PC-3 (cell line): ENCODE measurements around the gene CALM1.

GRCh38 chr14:90381954-90382600, 14.8 kb upstream of the CALM1 start:
- RAMPAGE, long total RNA = no peak

DNA sequence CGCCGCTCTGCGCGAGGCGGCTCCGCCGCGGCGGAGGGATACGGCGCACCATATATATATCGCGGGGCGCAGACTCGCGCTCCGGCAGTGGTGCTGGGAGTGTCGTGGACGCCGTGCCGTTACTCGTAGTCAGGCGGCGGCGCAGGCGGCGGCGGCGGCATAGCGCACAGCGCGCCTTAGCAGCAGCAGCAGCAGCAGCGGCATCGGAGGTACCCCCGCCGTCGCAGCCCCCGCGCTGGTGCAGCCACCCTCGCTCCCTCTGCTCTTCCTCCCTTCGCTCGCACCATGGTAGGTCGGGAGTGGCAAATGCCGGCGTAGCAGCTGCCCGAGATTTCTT, at the start of gene CALM1:
Gene CALM1 (plus strand): TSS at position 84 of the 337 bp plus-strand sequence.
- RAMPAGE, long total RNA = no peak

- RAMPAGE, long total RNA = no peak
Observed at GRCh38 chr14:90511889-90512481, 115.2 kb downstream of the CALM1 start.

DNA sequence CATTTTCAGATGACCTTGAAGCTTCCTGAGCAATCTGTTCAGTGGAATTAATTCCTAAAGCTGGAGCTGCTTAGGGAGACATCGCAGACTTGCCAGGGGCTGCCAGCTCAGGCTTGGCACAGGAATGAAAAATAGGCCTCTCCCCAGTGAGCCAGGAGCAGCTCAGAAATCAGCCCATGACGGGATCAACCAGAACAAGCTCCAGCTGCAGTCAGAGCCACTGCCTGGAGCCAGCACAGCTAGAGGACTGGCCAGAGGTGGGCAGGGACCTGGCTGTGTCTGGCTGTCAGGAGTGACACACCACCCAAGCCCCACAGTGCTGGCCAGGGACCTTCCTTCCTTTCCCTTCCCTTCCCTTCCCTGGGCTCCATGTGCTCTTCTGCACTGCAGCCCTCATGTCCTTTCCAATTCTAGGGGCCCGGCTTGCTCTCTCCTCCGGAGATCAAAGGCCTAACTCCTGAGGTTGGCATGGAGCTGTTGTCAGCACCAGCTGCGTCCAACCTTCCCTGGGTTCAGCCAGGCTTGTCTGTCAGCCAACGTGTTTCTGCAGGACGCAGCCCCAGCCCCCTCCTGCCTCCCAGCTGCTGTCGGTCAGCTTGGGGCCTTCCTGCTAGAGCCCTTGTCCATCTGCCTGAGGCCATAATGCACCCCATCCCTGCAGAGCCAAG, 149.2 kb downstream of the CALM1 start:
- RAMPAGE, long total RNA = no peak

GRCh38 chr14:90551291-90551830, 154.5 kb downstream of the CALM1 start:
- RAMPAGE, long total RNA = no peak

DNA sequence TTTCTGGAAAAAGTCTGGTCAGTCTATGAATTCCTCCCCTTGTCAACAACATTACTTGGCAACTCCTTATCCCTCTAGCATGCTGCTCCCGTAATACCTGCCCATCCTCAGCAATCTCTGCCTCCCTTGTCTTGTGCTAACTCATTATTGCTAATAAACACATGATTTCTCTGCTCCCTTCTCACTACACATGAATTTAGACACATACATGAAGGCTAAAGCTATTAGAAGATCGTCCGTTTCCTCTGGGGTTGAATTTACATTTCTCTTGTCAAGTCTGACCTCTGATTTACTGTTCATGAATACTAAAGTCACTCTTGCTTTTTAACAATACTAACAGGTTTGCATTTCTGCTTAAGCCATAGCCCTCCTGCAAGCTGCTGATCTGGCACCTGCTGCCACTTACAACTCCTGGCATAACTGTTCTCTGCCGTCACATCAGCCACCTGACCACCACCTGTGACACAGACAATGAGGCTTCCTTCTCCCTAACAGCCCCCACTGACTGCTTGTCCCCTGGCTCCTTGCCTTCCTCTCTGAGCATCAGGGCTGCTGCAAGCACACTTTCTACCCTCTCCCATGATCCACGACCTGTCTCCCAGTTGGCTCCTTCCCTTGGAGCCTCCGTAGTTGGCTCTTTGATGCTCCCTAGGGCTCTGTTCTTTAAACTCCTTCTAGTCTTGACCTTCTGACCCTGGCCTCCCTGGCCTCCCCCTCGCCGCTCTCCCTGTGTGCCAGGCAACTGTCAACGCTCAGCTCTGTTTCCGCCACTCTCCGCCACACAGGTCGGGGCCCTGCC, 177.7 kb downstream of the CALM1 start:
- RAMPAGE, long total RNA = no peak

DNA sequence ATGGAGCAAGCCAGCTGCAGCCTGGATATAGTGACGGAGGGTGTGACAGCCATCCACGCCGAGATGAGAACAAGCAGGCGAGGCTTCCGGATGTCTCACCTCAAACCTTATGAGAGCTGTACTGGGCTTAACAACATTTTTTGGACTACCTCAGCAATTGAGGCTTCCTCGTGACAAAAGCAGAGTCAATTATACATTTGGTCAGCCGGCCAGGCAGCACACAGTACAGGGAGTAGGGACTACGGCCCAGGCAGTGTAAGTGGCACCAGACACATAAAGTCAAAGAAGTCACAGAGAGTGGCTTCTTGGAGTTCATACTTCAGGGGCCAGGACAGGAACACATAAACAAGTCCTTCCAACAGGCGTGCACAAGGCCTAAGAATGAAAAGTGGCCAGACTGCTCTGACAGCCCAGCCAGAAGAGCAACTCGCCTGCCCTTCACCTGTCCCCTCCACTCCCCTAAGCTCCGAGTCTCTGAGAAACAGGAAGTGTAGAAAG, 115.1 kb downstream of the TTC7B start:
- RAMPAGE, long total RNA = no peak

DNA sequence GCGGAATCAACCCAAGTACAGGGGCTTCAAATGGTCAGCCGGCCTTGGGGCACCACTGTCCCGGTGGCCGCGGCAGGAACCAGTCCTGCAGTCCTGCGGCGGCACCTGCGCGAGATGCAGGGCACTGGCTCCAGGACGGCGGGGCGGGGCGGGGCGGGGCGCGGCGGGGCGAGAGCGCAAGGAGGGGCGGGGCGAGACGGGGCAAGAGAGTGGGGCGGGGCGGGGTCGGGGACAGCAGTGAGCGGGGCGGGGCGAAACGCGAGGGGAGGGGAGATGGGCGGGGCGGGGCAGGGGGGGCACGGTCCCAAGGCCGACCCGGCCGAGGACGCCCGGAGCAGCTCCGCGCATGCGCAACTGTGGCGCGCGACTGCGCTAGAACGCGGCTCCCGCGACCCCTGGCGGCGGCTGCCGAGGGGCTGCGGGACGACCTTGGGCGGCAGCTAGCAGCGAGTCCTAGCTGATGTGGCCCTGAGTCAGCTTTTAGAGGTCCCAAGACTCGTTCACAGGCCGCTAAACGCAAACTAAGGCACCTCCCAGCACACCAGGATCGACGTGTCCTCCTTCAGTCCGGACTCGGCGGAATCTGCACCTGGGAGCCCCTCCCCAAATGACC, 57.9 kb downstream of the TTC7B start:
- RAMPAGE, long total RNA = no peak

DNA sequence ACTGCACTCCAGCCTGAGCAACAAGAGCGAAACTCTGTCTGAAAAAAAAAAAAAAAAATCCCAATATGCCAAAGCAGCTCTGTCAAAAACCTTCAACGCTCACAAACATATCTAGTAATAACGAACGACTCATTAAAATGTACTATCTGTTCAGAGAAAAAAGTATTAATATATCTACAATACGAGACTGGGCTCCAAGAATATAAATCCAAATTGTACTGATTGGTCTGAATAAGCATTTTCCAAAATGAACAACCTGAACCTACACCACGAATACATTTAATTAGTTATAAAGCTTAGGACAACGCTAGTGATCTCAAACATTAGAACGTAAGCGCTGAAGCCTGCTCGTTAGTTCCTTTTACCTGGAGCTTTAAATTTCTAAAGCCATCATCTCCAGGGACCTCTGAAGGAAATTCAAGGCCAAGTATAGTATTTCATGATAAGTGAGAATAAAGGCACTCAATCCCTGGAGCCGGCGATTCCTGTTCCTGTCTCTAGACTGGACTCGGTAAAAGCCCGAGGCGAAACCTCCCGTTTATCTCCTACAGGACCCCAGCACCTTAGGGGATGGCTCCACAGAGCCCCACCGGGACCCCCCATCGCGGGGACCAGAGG, 1.0 kb downstream of the RPS6KA5 start:
- RAMPAGE, long total RNA = no peak

GRCh38 chr14:91143611-91144399, 29.9 kb downstream of the DGLUCY start:
- RAMPAGE, long total RNA = no peak

- RAMPAGE, long total RNA = no peak
Observed at GRCh38 chr14:91218987-91219388, 25.5 kb downstream of the GPR68 start.

DNA sequence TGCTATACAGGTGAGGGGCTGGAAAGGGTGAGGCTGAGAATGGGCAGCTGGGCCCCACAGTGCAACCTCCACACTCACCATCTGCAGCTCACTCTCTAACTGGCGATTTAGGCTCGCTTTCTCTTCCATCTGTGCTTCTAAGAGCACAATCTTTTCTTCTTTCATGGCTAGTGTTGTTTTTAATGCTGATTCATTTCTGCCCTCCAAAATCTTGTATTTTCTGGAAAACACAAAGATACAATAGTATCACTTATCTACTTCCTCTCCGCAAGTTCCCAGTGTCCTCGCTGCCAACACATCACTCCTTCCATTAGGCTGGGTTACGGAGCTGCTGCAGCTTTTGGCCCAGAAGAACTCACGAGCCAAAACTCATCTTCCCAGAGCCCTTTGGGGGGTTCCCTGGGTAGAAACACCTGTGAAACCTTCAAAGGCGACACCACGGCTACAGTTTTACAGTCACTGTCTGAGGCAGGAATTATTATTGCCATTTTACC, 63.8 kb upstream of the GPR68 start:
- RAMPAGE, long total RNA = no peak

GRCh38 chr14:91342265-91342754, 75.3 kb downstream of the CCDC88C start:
- RAMPAGE, long total RNA = no peak

DNA sequence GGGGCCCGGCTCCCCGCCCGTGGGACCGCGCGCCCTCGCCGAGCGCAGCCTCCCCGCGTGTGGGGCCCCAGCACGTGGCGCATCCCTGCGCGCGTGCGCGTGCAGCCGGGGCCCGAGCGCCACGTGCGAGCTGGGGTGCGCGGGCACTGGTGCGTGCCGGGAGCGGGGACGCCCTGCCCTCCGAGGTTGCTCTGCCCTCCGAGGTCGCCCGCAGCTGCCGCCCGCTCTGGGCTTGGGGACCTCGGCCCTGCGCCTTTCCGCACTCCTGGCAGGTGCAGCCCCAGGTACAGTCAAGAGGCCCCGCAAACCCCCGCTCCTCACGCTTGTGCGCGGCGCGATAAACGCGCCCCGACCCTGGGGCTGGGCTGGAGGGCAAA, 425 bp upstream of the CCDC88C start:
- RAMPAGE, long total RNA = no peak

DNA sequence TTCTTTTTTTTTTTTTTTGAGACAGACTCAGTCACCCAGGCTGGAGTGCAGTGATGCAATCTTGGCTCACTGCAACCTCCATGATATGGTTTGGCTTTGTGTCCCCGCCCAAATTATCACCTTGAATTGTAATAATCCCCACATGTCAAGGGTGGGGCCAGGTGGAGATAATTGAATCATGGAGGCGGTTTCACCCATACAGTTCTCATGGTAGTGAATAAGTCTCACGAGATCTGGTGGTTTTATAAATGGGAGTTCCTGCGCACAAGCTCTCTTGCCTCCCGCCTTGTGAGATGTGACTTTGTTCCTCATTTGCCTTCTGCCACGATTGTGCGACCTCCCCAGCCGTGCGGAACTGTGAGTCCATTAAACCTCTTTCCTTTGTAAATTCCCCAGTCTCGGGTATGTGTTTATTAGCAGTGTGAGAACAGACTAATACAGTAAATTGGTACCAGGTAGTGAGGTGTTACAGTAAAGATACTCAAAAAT, 8.0 kb upstream of the CCDC88C start:
- RAMPAGE, long total RNA = no peak

DNA sequence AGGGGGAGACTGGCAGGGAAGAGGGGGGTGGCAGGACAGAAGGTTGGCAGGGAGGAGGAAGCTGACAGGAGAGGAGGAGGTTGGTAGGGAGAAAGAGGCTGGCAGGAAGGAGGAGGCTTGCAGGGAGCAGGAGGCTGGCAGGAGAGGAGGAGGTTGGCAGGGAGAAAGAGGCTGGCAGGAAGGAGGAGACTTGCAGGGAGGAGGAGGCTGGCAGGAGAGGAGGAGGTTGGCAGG, 63.5 kb upstream of the PPP4R3A start:
- RAMPAGE, long total RNA = no peak

- RAMPAGE, long total RNA = no peak
Observed at GRCh38 chr14:91605543-91605813, 95.4 kb upstream of the PPP4R3A start.

GRCh38 chr14:91743926-91744183, 12.0 kb upstream of the CATSPERB start:
- RAMPAGE, long total RNA = no peak

DNA sequence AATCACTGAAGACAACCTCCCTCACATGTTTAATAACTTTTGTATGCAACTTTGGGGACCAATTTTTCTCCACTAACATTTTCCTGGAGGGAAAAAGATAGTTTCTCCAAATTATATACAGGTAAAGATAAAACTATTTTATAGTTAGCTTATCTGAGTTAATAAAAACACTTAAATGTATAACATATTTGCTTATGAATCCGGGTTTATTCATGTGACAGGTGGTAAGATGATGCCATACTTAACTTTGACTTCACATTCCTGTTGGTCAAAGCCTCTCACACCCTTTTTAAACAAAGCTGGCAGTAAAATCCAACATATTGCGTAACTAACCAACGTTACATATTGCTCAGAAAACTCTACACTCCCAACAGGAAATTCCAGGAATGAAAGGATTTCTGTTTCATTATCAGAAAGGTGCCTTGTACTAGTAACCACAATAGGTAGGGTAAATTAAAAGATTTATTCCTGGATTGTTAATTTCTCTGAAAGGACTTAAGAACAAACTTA, 23.6 kb upstream of the CATSPERB start:
- RAMPAGE, long total RNA = no peak

DNA sequence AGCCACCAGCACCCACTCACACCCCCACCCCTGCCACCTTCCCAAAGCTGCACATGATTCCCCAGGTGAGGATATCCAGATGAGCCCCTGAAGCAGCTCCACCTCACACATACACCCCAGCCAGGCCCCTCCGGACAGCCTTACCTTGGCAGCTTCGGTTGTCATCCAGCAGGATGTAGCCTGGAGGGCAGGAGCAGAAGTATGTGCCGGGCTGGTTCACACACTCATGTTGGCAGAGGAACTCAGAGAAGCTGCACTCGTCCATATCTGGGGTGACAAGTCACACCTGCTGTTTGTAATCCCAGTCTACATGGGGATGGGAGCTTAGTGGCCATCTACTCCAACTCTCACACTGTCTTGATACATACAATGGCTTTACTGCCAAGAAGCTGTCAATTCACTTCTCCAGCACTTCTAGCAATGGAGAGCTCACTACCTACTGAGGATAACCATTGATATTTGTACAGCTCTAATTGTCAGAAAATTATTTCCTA, 15.5 kb upstream of the TC2N start:
- RAMPAGE, long total RNA = no peak